ENCODE measurements around a stretch of chr17.

- PRO-cap, 2 experiments = peak in 2 of 2 experiments; most common plus-strand start chr17:68456928 (in 2); most common minus-strand start chr17:68456789 (in 1)
Measured at GRCh38 chr17:68456262-68457013, 858 bp downstream of the WIPI1 start.

DNA sequence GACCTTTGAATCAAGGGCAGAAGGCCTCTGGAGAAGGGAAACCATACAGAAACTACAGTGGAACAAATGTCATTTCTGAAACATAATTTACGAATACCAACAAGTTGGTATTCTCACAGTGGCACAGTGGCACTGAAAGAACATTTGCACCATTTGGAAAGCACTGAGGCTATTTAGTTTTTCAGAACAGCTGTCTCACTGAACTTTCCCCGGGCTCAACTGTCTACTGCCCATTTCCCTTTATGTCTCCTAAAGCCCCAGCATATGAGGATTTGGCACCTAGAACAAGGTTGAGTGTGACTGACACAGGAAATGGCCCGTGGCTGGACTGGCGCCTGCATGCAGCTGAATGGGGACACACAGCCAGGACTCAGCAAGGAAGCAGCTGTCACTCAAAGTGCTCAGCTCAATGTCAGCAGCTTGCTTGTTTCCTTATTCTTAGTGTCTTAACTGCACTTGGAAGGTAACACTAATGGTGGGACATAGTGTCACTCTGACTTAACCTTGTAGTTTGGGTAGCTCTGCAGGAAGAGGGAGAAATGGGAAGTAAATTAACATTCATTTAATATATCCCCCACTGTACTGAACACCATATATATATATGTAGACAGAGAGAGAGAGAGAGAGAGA, 2.6 kb upstream of the PRKAR1A start:
- PRO-cap, 2 experiments = peak in 2 of 2 experiments; most common plus-strand start position 362 of the sequence (in 2); most common minus-strand start position 217 of the sequence (in 1)

DNA sequence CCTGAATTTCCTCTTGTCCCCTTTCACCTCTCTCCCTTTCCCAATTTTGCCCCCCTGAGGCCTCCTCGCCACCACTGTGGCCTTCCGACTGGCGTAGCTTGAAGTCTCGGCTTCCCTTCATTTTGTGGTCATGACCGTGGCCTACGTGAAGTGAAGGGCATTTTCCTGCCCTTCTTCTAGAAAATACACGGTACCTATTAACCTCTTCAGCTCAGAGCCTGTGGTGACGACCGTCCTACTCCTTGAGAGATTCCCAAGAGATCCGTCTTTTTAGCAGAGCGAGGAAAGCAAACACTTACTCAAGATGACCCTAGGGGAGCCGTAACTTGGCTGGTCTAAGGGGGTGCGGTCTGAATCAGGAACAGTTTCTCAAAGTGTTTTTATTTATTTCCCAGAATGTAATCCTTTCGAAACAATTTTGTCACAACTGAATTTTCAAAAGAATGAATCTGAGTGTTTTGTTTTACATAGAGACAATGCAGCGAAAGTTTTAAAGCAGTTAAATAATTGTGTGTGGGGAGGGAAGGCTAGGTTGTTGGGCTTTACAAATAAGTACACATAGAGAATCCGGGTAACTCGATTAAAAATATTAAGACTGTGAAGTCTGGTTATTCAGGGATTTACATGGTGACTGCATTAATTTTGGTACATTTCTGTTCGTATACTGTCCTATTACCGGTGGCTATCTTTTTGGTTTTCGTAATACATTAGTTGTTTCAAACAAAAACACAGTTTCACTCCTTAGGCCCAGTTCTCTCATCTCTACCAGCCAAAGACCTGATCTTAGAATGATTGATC, 1.1 kb downstream of the PRKAR1A start:
- PRO-cap, 2 experiments = peak in 1 of 2 experiments; most common plus-strand start position 209 of the sequence (in 1); most common minus-strand start position 124 of the sequence (in 1)

GRCh38 chr17:68514033-68514419, 1.8 kb downstream of the PRKAR1A start:
- PRO-cap, 2 experiments = peak in 1 of 2 experiments; most common minus-strand start chr17:68514158 (in 1)

DNA sequence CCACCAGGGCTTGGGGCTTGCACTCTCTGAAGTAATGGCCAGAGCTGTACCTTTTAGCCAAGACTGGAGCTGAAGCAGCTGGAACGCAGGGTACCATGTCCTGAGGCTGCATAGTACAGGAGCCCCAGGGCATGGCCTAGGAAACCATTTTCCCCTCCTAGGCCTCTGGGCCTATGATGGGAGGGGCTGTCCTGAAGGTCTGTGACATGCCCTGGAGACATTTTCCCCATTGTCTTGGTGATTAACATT, 6.2 kb downstream of the PRKAR1A start:
- PRO-cap, 2 experiments = no peak in any of the 2 experiments

- PRO-cap, 2 experiments = no peak in any of the 2 experiments
Measured at GRCh38 chr17:68541266-68542407, 29.4 kb downstream of the PRKAR1A start.

- PRO-cap, 2 experiments = peak in 2 of 2 experiments; most common minus-strand start chr17:68576021 (in 2)
Measured at GRCh38 chr17:68575883-68576200, 25.3 kb downstream of the FAM20A start.

DNA sequence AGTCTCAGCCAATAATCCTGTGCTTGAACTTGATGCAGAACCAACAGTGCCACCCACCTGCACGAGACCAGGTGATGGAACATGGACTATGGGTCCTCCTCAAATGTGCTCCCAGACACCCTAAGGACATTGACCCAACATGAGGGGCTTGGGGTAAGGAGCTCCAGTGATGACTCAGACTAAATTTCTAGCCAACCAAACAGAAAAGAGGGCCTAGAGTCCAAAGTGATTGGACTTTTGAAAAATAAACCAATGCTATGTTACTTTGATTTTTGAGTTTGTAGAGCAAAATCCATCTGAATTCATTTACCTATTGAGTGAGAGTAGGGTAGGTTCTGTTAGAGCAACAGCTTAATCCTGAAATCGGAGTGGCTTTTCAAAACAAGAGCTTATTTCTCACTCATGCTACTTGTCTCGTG, 21.9 kb downstream of the FAM20A start:
- PRO-cap, 2 experiments = no peak in any of the 2 experiments

DNA sequence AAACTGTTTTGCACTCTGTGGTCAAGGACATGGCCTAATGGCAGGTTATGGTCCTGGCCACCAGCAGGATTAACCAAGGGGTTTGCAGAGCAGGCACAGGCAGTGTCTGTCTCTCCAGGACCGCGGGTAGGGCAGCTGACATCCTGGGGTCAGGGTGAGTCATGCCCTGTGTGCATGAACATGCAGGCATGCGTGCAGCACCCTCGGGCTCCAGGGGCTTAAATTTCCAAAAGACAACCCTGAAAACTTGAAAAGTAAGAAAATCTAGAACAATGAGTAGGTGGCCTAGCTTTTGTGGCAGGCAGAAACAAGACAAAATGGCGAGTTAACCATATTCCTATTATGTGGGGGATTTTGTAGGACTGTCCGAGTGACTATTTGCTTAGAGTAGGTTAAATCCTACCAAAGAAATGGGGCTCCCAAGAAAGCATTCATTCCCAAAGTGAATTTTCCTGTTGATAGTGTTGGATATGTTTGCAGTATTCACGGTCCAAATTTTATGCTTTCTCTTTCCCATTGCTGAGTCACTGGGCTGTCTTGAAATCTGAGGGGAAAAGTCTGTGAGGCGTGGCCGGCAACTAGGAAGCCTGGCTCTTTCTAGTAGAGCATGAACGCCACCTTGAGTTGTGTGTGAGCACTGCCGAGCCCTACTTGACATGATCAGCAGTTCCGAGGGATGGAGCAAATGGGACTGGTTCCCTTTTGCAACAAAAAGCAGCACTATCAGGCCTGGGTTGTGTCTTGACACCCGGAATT, 158.4 kb upstream of the FAM20A start:
- PRO-cap, 2 experiments = peak in 2 of 2 experiments; most common minus-strand start position 529 of the sequence (in 2)

DNA sequence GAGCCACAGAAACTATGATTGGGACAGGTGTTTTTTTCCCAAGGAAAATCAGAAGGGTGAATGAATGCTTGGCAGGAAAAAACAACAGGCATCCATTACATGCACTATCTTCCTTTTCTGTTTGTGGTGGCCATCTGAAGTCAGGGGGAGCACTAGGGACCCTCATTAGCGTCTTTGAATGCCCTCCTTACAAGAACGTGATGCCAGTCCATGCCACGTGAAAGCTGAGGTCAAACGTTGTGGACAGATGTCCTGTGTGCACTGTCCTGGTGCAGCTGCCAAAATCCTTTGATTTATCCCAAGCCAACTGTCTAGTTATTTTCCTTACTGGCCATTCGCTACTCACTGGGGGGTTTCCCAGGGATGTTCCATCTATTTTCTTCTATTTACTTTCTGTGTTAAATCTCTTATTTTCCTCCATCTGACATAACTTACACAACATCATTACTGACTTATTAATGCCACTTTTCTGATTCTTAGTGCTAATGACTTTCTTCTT, 135.7 kb downstream of the ABCA8 start:
- PRO-cap, 2 experiments = no peak in any of the 2 experiments

DNA sequence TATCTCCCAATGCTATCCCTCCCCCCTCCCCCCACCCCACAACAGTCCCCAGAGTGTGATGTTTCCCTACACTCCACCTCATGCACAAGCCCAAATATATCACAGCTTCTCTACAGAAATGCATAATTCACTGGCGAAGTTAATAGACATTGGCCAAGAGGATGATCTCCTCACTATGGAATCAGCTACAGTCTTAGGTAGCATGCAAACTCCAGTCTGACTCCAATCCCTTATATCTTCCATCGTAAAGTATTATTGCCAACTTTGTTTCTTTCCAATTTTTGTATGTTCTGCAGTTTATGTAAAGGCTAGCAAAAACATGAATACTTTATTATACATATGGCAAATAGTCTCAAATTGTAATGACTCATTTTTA, 1.0 kb downstream of the ABCA8 start:
- PRO-cap, 2 experiments = no peak in any of the 2 experiments

- PRO-cap, 2 experiments = no peak in any of the 2 experiments
Measured at GRCh38 chr17:69084840-69085476, 24.2 kb upstream of the ABCA9 start.

GRCh38 chr17:69130573-69131219, 11.0 kb downstream of the ABCA6 start:
- PRO-cap, 2 experiments = peak in 2 of 2 experiments; most common plus-strand start chr17:69131134 (in 1)

DNA sequence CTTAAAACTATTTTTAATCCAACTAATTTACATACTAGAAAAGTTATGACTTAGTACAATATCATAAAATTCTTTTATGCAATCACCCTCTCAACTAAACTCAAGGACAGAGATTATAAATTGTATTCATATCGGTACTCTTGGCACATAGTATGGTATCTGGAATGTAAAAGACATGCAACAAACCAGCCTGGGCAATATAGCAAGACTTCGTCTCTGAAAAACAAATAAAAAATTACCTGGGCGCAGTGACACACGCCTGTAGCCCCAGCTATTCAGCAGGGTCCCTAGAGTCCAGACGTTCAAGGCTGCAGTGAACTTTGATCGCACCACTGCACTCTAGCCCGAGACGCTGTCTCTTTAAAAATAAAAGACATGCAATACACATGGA, 1.5 kb downstream of the ABCA5 start:
- PRO-cap, 2 experiments = no peak in any of the 2 experiments

DNA sequence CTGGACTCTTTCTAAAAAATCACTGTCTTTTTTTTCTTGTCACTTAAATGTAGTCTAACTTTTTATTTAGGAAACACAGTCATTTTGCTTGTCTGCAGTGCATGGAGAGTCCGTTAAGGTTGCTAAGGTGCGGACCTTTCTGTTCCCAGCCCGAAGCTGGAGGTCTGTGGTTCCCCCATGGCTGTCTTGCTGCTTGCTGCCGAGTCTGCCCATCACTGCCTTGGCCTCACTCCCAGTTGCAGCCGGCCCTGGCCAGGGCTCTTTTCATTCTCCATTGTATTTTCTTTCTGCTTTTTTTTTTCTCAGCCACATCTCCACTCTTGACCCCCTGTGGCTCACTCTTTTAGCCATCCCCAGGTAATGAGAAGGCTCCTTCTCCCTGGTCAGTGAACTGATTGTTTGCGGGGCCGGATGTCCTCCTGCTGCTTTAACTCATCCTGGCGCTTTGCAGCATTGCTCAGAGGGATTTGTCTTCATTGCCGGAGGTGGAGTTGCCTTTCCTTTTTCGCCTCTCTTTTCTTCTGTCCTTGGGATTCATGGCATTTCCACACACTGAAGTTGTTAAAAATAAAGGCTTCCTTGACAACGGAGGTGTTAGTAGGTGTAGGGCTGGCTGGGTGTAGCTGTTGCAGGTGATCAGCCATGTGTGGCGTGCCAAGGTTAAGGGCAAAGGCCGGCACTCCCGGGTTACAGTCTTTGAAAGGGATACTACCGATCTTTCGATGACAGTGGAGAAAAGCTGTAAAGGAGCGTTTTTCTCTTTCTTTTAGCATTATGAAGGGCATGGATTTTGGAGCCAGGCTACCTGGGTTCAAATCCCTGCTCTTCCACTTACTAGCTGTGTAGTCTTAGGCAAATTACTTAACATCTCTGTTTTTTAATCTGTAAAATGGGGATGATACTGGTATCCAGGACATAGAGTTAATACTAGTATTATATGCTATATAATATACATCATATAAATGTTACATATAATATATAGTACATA, 34.1 kb downstream of the MAP2K6 start:
- PRO-cap, 2 experiments = no peak in any of the 2 experiments

DNA sequence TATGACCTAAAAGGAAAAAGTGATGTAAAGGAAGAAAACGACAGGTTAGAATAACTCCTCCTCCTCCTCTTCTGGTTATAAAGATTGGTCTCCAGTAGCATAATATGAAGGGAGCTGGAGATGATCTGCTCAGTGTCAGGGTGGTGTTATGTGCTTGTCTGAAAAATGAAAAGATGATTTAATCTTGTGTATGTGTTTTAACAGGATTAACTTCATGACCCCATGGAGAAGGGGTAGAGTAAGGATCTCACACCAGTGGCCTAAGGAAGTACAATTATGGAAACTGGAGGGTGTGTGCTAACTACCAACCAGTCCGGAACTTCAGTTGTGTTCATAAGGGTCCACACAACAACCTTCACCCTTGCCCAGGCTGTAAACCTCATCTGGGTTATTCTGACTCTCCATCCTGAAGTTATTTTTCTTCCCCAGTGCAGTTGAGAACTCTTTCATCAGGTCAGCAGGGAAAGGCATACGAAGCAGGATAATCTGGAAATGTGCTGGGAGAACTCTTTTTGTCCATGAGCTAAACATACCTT, 158.8 kb downstream of the MAP2K6 start:
- PRO-cap, 2 experiments = no peak in any of the 2 experiments

DNA sequence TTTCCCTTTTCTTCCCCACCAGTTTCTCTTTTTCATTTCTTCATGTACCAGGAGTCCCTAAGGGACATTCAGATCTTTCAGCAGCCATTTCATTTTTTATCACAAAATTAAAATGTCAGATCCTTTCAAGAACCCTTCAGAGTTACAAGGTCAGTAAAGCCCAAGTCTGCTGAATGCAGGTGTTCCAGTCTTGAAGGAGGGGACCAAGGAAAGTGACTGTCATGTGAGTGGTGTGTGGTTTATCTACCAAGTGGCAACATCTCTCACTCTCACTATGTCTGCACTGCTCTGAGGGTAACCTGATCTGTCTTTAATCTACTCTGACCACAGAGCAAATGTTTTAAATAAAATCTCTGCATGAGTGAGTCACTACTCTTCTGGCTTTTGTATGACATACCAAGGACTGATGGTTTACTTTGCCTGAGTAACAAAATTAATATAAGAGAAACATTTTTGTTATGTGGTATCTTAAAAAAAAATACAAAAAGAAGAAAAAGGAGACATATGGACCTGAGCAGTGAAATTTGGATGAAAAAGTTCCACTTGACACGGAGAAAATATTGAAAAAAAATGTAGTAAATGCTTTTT, 240.4 kb downstream of the MAP2K6 start:
- PRO-cap, 2 experiments = no peak in any of the 2 experiments

DNA sequence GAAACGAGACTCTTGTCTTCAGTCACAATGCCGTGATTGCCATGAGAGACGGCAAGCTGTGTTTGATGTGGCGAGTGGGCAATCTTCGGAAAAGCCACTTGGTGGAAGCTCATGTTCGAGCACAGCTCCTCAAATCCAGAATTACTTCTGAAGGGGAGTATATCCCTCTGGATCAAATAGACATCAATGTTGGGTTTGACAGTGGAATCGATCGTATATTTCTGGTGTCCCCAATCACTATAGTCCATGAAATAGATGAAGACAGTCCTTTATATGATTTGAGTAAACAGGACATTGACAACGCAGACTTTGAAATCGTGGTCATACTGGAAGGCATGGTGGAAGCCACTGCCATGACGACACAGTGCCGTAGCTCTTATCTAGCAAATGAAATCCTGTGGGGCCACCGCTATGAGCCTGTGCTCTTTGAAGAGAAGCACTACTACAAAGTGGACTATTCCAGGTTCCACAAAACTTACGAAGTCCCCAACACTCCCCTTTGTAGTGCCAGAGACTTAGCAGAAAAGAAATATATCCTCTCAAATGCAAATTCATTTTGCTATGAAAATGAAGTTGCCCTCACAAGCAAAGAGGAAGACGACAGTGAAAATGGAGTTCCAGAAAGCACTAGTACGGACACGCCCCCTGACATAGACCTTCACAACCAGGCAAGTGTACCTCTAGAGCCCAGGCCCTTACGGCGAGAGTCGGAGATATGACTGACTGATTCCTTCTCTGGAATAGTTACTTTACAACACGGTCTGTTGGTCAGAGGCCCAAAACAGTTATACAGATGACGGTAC, 6.5 kb downstream of the KCNJ2 start:
- PRO-cap, 2 experiments = no peak in any of the 2 experiments

DNA sequence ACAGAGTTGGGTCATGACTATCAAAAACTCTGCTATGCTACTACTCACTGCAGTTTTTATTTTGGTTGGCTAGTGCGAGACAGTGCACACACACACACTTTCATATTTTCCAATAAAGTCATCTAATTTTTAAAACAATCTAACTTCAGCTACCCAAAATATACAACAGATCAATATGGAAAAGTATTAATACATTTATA, 119.4 kb downstream of the KCNJ2 start:
- PRO-cap, 2 experiments = no peak in any of the 2 experiments

- PRO-cap, 2 experiments = no peak in any of the 2 experiments
Measured at GRCh38 chr17:71544873-71545375, 575.9 kb upstream of the SOX9 start.